Hair follicular keratinocyte (primary cell): ENCODE measurements around a stretch of chr2.

DNA sequence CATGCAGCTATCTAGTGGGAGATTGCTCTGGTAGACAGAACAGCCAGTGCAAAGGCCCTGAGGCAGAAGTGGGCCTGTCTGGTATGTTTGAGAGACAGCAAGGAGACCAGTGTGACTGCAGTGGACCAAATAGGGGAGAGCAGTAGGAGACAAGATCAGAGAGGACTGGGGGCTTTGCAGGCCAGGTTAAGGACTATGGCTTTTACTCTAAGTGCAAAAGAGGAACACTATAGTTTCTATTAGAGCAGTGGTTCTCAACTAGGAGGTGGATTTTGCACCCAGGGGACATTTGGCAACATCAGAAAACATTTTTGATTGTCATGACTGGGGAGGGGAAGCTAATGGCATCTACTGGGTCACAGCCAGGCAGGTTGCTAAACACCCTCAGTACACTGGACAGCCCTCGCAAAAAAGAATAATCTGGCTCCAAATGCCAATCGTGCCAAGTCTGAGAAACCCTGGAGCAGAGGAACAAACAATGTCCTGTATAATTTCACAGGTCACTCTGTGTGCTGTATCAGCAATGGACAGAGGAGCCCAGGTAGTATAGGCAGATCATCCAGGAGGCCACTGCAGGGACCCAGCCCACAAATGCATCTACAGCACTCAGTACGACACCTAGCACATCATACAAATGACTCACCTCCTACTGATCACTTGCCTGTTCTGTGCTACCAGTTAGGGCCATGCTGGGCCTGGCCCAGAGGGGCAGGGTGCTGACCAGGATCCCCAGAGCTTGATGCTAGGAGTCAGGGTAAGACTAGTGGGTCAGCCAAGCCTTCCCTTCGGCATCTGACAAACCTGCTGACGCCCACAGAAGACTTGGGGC lies 37.8 kb downstream of the SFXN5 start:
- RAMPAGE, long total RNA = no peak

DNA sequence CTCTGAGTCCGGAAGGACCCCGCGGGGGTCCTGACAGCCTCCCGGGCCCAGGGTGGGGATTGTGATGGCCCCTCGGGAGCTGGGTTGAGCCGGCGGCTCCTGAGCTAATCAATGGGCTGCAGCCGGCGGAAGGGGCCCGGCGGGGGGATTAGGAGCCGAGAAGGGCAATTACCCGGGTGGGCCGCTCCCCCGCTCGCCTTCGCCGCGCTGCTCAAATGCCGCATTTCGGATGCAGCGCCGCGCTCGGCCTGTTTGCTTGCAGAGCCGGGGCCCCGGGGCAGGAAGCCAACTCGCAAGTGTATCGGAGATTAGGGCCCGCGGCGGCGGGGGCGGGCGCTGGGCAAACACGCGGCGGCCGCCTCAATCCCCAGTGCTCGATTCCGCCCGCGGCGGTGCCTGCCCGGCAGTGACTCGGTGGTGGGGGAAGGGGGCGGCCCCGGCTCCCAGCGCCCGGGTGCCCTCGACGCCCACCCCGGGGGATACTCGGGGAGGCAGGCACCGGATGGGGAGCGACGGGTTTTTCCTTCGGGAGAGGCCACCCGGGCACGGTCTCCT lies 26.8 kb upstream of the NOTO start:
- RAMPAGE, long total RNA = no peak

DNA sequence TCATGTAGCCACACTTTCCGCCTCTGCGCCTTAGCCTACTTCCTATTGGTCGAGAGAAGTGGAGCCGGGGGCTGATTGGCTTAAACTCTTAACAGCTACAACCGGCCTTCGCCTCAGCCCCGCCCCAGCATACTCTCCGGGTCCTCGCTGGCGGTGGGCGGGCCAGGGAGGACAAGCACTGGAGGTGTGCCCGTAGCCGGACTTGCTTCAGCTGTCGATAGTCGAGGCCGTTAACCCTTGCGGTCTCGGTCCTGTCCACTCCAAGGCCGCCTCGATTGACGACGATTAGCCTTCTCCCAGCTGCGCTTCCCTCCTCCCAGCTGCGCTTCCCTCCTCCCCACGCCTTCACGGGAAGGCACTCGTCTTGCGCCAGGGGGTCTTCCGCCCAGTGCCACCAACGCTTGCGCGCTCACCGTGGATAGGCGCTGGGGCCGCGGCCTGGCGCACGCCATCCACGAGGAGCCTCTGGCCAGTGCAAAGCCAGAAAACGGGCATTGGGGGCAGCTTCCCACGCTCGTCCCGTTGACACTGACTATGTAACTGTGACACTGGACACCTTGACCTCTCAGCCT lies 377 bp upstream of the PRADC1 start:
- RAMPAGE, long total RNA = no peak

GRCh38 chr2:73252450-73253281 lies 18.6 kb downstream of the CCT7 start:
- RAMPAGE, long total RNA = no peak

GRCh38 chr2:73557121-73557395 lies 85.2 kb downstream of the NAT8 start:
- RAMPAGE, long total RNA = no peak

DNA sequence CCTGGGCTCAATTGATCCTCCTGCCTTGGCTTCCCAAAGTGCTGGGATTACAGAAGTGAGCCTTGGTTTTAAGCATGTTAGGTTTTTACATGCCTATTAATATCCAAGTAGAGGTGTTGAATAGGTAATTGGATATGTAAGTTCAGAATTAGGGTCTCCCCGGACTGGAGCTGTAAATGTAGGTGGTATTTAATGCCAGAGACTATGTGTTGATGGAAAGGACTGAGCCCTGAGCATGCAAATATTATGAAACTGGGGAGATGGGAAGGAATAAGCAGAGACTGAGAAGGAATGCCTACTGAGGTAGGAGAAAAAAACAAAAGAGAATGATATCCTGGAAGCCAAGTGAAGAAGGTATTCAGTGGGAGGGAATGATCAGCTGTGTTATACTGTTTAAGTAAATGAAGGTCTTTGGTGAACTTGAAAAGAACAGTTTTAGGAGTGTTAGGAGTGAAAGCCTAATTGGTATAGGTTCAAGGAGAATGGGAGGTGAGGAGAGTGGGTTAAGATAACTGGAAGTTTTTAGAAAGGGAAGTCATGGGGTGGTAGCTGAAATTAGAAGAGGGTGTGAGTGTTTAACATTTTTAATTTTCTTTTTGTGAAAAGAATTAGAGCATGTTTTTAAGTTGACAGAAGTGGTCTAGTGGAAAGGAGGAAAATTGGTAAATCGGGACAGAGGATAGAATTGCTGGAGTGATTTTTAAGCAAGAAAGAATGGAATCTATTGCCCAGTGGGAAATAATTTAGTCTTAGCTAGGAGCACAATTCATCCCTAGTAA lies 2.8 kb downstream of the DGUOK start:
- RAMPAGE, long total RNA = no peak

GRCh38 chr2:74003003-74003895 lies 18.5 kb downstream of the TET3 start:
- RAMPAGE, long total RNA = no peak

DNA sequence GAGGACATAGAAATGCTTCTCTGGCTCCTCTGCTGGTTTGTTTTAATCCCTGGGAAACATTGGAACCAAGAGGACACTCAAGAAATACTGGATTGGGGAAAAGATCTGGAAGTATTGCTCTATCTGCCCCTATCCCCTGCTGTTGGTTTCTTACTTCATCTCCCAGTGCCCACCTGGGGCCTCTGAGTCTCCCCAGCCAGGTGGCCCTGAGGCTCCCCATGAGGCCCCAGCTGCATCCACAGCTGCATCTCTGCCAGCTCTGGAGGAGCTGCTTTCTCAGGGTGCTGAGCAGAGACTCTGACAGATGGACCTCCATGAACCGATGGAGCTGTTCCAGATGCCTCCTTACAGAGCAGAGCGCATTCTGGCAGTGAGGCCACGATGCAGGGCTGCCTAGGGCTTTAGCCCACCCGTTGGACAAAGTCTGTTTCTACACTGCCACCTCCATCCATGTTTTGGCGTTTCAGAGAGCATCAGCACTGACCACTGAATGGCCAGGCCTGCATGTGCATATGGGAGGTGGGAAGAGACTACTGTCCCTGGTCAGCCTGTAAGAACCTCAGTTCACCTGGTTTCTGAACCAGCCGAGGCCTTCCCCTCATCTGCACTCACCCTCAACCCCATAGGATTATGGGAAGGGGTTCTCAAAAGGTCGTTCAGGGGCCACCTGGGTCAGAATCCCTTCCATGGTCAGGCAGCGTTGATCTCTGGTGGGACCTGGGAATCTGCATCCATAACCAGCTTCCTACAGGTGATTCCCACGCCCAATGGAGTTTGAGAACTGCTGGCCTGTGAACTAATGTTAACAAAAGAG lies 36.5 kb downstream of the TET3 start:
- RAMPAGE, long total RNA = no peak

DNA sequence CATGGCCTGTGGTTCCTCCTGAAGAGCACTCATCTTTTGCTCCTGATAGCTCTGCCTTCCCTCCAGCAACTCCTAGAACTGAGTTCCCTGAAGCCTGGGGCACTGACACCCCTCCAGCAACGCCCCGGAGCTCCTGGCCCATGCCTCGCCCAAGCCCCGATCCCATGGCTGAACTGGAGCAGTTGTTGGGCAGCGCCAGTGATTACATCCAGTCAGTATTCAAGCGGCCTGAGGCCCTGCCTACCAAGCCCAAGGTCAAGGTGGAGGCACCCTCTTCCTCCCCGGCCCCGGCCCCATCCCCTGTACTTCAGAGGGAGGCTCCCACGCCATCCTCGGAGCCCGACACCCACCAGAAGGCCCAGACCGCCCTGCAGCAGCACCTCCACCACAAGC lies 62.4 kb downstream of the TET3 start:
- RAMPAGE, long total RNA = no peak

GRCh38 chr2:74142261-74142460 lies 5.6 kb downstream of the BOLA3 start:
- RAMPAGE, long total RNA = no peak

GRCh38 chr2:74349686-74350070 lies 6.5 kb upstream of the SLC4A5 start:
- RAMPAGE, long total RNA = no peak

DNA sequence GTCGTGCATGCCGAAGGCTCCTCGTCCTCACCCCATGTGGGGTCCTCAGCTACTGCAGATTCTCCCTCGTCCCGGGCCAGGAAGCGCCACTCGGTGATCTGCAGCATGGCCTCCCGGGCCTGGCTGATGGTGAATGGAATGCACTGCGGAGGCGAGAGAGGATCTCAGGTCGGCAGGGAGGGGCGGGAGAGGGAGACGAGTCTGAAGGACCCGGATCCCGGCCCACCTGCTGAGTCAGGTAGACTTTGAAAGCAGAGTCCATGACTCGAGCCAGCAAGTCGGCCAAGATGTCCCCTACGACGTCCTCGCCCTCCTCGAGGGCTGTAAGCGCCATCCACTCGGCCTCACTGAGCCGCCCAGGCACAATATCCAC lies 5.6 kb downstream of the C2orf81 start:
- RAMPAGE, long total RNA = no peak

DNA sequence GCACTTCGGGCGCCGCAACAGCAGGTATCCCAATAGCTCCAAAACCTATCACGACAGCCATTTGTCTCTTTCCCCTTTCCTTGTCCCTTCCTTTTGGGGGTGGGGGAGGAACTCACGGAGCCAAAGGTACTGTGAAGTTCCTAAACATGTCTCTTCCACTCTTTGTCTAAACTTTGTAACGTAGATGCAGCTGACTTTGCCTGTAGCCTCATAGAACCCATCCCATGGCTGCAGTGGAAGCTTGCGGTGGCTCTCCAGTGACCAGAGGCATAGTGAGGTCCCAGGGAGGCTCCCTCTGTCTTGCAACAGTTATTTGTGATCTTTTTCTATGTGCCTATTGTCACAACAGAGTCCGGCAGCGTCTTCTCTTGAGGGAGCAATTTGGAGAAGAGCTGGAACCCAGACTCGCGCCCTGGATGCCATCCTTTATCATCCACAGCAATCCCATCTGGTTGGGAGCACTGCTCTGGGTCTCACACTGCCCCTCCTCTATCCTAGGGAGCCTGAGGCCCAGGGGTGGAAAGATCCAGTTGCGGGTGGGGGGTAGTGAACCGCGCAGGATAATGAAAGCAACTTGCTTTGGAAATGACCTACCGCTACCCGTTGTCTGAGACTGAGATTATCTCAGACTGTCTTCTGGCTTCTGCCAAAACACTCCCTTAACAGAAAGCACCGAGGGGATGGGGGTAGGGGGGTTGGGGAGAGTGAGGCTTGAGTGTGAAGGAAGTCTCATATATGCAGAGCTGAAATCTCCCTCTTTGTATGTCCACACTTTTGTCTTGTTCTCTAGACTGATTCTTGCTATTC lies 613 bp downstream of the WBP1 start:
- RAMPAGE, long total RNA = no peak

DNA sequence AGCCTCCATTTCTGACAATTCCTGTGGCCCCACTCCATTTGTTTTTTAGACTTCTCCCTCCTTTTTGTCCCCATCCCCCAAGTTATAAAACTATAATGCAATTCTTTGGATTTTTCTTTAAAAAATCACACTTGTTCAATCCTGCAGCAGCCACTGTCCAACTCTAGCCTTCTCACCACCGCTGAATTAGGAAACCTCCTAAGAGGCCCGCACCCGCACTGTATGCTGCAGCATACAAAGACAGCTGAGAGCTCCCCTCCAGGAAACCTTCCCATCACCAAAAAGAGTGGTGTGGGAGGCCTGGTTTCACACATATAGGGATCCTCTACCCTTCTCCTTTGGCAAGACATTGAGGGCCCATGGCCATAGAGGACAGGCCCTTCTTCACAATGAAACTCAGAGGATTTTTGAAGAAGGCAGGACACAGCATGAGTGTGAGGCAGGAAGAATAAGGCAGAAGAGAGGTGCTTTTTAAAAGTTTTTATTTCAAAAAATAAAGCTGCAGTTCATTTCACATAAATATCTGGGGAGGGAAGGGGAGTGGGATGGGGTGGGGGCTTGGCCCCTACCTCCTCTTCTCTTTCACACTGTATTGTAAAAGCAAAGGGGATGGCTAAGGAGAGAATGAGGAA lies 2.8 kb downstream of the PCGF1 start:
- RAMPAGE, long total RNA = no peak

- RAMPAGE, long total RNA = no peak
Measured at GRCh38 chr2:74530389-74531268, 896 bp downstream of the HTRA2 start.

DNA sequence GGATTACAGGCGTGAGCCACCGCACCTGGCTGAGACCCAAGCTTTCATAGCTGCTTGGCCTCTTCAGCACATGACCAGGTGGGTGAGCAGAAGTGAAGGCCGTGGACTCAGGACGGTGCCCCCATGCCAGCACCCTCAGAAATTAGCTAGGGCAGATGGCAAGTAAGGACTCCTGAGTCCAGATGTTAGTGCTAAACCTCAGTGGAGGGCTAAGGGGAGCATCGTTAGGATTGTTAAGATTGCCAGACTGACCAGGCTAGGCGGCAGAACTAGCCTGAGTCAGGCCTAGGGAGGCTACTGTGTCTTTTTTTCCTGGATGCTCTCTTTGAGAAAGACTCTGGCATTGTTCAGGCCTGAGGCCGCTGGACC lies 10.4 kb downstream of the HTRA2 start:
- RAMPAGE, long total RNA = no peak

- RAMPAGE, long total RNA = no peak
Measured at GRCh38 chr2:74548560-74549185, 5.1 kb downstream of the LOXL3 start.

DNA sequence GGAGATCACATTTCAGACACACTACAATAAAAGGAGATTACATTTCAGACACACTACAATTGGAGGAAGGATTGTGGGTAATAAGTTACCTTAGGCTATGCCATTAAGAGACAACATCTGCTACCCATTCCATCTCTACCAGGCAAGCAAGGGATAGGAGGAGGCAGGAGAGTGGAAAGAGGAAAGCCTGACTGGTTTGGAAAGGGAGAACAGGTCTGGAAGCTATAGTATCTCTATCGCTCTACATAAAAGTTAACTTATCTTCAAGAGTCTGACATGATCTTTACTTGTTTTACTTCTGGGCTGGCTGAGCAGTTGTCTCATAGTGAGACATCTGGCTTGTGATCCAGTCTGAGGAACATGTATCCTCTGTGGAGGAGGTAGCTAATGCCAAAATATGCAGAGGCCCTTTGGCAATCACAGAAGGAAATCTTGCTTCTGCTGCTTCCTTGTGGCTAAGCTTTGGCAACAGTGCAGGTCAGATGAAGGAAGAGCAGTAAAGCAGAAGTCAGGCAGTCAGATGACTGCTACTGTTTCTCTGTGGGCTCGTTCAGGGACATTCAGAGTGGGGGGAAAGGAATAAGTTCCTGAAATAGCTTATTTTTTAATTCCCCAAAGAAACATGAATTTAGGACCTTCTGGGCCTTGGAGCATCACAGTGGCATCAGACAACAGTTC lies 22.2 kb downstream of the DOK1 start:
- RAMPAGE, long total RNA = no peak

DNA sequence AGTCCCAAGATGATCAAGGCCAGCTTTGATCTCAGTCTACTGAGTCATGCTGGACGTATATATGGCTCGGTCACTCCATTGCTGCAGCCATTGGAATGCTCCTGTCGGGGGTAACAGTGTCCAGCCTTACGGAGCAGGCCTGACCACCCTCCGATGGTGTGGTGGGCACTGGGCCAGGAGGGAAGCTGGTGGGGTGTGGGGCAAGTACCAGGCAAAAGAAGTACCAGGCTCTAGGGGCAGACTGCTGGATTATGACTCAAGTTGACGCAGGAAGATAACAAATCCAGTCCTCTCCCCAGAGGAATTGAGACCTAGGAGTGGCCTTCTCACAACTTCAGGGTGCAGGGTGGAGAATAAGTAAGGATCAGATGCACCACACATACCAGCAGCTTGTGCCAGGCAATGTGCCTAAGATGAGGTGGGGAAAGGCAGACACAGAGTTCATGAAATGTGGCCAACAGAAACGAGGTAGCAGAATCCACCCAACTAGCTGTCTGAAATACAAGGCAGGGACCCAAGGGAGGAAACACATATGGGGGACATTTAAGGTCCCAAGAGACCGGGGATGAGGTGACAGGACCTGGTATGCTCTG lies 37.9 kb downstream of the SEMA4F start:
- RAMPAGE, long total RNA = no peak

GRCh38 chr2:74712175-74713237 lies 58.5 kb downstream of the SEMA4F start:
- RAMPAGE, long total RNA = no peak